Mesenchymal stem cell of adipose (primary cell): ENCODE measurements around the gene CAMK4.

DNA sequence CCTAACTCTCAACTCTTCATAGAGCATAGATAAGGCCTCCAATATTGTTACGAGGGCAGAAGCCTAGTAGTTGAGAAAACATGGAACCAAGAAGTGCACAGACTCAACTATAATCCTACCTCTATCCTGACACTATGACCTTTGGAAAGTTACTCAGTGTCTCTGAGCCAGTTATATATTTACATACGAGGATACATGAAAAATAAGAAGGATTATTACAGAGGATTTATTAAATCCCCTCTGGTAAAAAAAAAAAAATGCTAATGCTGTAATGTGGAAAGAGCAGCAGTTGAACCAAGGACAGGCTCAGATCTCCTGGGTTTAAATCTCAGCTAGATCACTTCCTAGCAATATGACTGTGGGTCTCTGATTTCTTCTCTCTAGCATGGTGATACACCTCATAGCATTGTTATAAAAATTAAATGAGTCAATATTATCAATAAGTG lies 299.9 kb downstream of the FBXL17 start:
- CAGE, long polyA plus RNA, result no peak

- CAGE, long polyA plus RNA, result no peak
These were observed 216.3 kb downstream of the FER start for GRCh38 chr5:108963788-108964685.

DNA sequence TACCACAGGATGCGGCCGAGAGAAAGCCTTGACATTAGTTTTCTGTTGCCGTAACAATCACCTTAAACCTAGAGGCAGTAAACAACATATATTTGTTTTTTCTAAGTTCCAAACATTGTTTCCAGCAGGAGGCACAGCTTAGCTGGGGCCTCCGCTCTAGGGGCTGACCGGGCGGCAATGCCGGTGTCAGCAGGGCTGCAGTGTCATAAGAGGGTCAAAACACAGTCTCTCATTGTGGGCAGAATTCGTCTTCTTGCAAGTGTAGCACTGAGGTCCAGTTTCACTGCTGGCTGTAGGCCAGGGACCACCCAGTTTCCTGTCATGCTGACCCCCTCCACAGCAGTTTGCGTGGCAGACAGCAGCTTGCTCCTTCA lies 186.3 kb downstream of the PJA2 start:
- CAGE, long polyA plus RNA, result no peak

GRCh38 chr5:109329708-109330271 lies 80.0 kb downstream of the PJA2 start:
- CAGE, long polyA plus RNA, result no peak

GRCh38 chr5:109455419-109456293 lies 45.9 kb upstream of the PJA2 start:
- CAGE, long polyA plus RNA, result no peak

DNA sequence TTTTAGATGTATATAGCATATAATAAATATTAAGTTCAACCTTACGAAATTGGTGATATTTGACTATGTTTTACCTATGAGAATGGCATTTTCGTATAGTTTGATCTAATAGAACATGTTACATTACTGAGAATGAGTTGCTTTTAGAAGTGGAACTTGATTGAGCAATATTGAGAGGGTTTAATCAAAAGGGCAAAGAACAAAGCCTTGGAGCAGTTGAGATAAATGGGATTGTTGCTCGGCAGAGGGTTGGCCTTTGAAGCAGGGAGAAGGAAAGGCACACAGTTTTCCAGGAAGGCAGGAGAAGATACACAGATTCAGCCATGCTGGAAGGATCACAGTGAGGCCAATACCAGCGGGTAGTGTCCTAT lies 19.4 kb downstream of the MAN2A1 start:
- CAGE, long polyA plus RNA, result no peak

- CAGE, long polyA plus RNA, result no peak
These were observed 299.3 kb downstream of the MAN2A1 start for GRCh38 chr5:109989043-109989499.

GRCh38 chr5:110738523-110738796 lies 347 bp upstream of the SLC25A46 start:
- CAGE, long polyA plus RNA, result no peak

GRCh38 chr5:111103755-111105168 lies 12.1 kb downstream of the WDR36 start:
- CAGE, long polyA plus RNA, result no peak

DNA sequence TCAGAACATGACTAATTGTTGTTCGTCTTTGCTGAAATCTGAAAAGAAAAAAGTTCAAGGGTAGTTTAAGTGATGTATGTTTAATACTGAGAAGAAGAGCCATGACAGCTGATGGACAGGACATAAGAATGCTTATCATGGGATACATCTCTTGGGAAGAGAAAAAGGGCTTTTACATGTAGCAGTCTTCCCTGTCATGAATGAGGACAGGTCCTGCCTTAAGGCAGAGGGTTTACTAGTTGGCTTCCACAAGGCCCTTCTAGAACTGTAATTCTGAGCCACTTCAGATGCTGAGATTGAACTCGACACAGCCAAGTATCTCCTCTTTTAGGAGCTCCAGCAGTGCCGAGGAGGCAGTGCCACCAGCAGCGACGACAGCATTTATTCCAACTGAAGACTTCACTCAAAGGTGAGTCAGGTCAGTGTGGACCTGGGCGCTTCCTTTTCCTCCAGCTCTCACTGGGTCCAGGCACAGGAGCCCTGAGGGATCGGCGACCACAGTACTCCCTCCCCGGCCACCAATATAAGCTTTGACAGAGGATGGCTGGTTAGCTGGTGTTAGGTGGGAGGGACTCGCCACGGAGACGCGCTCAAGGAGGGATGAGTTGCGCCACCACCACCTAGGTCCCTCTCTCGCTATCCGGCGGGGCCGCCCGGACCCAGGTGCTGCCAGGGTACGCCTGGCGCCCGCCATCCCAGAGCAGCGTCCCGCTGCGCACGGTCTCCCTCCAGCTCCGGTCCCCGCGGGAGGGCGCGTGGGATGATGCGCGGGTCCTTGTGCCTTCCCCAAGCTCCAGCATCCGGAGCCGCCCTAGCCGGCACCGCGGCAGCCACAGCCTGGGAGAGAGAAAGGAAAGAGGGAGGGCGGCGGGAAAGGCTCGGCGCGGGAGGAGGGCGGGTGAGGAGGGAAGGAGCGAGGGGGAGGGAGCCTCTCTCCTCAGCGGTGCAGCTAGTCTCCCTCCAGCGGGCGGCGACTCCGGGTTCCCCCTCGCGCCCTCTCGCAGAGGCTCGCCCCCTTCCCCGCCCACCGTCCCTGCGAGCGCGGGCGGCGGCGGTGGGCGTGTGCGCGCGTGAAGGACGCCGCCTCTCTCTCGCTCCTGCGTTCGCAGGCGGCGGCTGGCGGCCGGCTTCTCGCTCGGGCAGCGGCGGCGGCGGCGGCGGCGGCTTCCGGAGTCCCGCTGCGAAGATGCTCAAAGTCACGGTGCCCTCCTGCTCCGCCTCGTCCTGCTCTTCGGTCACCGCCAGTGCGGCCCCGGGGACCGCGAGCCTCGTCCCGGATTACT lies at the start of gene CAMK4:
Gene CAMK4, plus strand, starts transcription at position 1,087 of the 1,283 bp plus-strand sequence.
- CAGE, long polyA plus RNA, result no peak

GRCh38 chr5:111252887-111253630 lies 28.9 kb downstream of the CAMK4 start:
- CAGE, long polyA plus RNA, result no peak

GRCh38 chr5:111703641-111704045 lies 53.4 kb downstream of the NREP start:
- CAGE, long polyA plus RNA, result no peak

DNA sequence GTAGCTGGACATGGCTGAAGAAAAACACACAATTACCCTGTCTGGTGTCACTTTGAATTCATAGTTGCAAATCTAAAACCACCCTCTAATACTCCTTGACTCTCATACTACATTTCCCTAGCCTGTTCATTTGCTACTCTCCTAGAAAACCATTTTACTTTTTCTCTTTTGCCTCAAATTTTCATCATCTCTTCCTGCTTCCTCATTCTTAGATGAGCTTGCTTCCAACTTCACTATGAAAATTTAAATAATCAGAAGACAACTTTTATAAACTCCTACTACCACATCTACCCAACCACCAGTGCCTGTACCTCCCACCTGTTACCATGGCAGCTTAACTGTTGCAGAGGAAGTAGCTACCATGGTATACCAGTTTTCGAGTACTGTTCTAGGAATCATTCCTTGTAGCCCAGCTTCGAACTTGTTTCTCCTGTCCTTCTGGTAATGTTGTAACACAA lies 266.7 kb upstream of the NREP start:
- CAGE, long polyA plus RNA, result no peak

GRCh38 chr5:112420341-112420820 lies 1.3 kb upstream of the EPB41L4A start:
- CAGE, long polyA plus RNA, result no peak

GRCh38 chr5:112728929-112729411 lies 8.7 kb upstream of the APC start:
- CAGE, long polyA plus RNA, result no peak

- CAGE, long polyA plus RNA, result no peak
These were observed 477 bp upstream of the DCP2 start for GRCh38 chr5:112975988-112976654.

GRCh38 chr5:113047633-113048395 lies 71.2 kb downstream of the DCP2 start:
- CAGE, long polyA plus RNA, result no peak

GRCh38 chr5:113151171-113151537 lies 174.6 kb downstream of the DCP2 start:
- CAGE, long polyA plus RNA, result no peak

- CAGE, long polyA plus RNA, result no peak
These were observed 185.2 kb downstream of the DCP2 start for GRCh38 chr5:113161718-113162362.

- CAGE, long polyA plus RNA, result no peak
These were observed 200.3 kb downstream of the TSSK1B start for GRCh38 chr5:113234356-113234991.